ENCODE data around the genes SPAG6 and C10orf67.

DNA sequence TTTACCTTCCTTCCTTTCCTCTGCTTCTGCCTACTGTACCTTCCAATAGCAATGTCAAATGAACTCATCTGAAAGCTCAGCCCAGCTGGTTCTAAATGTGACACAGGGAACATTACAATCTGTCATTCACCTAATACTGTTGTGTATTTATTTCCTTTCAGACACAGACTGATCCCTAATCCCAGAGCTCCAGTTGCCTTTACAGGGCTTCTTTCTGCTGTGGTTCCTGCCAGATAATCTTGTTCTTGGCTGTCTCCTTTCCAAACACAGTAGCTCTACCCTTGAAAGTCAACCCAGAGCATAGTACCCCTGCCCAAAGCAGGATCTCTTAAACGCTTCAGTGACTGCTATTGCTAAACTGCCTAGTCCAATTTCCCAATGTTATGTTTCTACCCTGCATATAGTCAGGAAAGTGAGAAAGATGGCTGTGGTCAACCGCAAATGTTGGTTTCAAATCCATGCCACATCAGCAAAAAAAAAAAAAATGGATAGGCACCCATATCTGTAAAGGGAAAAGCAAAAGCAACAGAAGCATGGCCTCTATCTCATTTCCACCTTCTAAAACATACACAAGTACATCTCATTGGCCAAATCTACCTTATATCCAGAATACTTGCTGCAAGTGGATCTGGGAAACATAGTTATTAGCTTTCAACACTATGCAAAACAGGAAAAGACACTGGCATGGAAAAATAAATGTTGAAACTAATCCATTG lies 59.9 kb downstream of the DNAJC1 start:
- PRO-cap: no peak

- PRO-cap: no peak
Measured at GRCh38 chr10:22319935-22320400, 931 bp upstream of the BMI1 start.

DNA sequence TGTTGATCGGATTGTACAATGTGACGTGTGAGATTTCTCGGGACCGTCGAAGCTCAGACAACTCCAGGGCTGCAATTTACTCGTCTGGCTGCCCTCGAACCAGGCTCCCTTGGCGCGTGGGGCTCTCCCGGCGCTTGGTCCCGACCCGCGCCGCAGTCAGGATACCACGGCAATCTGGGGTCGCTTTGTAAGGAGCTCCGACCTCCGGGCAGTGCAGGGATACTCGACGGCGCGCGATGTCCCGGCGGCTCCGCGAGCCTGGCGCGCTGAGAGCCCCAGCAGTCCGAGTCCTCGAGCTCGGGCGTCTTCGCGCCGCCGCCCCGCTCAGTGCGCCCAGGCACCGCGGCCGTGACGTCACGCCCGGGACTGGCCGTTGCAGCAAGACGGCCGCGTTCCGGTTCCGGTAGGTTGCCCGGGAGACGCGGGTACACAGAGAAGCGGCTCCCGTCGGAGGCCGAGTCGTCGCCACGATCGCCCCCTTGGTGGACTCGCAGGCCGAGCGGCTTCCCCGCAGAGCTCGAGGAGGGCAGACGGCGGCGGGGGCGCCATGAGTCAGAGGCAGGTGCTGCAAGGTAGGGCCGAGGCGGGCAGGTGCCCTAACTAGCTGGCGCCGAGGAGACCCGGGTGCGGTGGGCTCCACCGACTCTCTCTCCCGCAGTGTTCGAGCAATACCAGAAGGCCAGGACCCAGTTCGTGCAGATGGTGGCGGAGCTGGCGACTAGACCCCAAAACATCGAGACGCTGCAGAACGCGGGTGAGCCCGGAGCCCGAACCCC lies at the start of gene SPAG6:
Gene SPAG6, plus strand, starts transcription at position 432 of the 776 bp plus-strand sequence.
- PRO-cap: no peak

- PRO-cap: no peak
Measured at GRCh38 chr10:22534566-22535720, 179.4 kb downstream of the PIP4K2A start.

GRCh38 chr10:22591470-22592038 lies 122.8 kb downstream of the PIP4K2A start:
- PRO-cap: no peak

DNA sequence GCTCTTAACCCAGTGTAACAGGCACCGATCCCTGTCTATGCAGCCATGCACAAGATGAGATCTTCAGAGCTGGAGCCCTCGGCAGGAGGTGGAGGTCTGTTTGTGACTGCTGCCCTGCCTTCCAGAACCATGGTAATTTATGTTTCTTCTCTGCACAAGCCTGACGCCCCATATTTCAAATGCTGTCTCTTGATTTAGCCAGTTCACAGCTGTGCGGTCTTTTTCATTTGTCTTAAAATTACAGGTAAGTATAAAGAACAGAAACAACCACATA lies 59.2 kb downstream of the PIP4K2A start:
- PRO-cap: no peak

DNA sequence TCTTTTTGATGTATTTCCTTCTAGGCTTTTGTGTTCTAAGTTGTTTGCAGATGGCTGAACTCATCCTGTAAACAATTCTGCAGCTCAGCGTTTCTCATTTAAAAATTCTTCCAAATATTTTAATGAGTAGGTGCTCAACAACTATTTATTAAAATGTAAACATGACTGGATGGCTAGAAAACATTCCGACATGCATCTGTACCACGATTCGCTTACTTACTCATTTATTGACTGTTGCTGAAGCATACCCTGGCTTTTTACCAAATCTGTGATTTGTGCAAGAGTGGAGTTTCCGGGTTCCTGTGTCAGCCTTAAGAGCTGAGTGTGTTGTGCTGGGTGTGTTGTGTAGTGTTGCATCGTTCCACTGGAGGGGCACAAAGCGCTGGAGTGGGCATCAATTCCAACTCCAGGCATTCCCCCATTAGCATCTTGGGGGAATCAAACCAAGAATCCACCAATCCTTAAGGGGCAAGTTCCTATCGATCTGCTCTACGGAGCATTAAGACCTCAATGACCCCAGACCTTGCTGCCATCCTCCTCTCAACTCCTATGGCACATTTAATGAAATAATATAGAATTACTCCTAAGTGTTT lies 58.7 kb downstream of the PIP4K2A start:
- PRO-cap: no peak

DNA sequence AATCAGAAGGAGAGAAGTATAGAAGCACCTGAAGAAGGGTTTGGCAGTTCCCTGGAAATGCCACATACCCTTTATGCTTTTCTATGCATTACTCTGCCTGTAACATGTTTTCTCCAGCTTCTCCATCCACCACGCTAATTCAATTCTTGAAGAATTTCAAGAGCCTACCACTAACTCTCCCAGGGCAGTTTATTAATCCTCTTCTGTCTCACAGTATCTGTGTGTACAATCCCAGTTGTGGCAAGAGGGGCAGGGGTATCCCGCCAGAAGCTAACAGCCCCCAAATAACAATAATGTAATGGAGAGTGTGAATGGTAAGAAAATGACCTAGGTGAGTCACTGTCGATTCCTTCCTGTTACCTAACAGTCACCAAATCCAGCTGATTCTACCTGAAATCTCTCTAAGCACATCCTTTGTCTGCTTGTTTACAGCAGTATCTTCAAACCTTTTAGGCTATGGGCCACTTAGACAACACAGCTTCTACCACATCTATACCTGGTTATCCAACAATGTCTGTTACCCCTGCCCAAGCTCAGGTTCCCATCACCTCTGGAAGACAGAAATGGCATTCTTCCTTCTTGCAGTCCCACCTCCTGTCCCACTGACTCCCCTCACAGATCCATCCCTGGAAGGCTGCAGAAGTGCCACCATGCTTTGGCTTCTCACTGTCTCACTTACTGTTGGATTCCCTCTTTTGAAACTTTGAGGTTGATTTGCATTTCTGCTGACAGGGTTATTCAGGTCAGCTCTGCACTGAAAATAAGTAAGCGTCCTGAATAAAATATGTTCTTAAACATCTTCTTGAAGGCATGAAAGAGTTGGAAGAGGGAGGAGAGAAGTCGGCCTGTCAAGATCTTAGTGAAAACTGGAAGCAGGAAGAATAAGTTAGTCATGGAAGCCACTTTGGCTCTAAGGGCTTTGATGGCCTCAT lies 13.2 kb downstream of the PIP4K2A start:
- PRO-cap: no peak

GRCh38 chr10:22715274-22715620 lies 869 bp upstream of the PIP4K2A start:
- PRO-cap: no peak

GRCh38 chr10:22849337-22849959 lies 78.4 kb upstream of the ARMC3 start:
- PRO-cap: unidirectional peak, plus-strand start at chr10:22849598

DNA sequence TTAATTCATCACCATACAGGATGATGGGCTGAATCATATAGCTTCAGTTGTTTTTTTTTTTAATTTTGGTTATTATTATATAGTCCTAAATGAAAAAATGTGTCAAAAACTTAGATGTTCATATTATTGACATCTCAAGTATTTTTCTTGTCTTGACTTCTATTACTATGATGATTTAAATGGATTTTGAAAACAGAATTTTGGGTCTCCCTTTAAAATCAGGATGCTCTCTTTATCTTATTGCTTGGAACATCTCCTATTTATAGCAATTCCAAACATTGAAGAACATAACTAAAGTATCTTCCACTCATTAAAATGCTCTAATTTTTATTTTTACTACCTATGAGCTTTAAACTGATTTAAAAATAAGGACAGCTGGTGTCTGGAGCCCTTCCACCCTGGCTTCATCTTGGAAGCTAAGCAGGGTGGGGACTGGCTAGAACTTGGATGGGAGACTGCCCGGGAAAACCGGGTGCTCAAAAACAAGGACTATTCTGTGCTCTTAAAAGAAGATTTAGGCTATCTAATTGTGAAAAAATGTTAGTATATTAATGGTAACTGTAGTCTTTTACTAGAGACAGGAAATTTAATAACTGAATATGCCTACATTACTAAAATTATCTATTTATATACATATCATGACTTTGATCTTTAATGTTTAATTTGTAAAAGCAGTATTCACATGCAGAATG lies 69.2 kb downstream of the ARMC3 start:
- PRO-cap: no peak

DNA sequence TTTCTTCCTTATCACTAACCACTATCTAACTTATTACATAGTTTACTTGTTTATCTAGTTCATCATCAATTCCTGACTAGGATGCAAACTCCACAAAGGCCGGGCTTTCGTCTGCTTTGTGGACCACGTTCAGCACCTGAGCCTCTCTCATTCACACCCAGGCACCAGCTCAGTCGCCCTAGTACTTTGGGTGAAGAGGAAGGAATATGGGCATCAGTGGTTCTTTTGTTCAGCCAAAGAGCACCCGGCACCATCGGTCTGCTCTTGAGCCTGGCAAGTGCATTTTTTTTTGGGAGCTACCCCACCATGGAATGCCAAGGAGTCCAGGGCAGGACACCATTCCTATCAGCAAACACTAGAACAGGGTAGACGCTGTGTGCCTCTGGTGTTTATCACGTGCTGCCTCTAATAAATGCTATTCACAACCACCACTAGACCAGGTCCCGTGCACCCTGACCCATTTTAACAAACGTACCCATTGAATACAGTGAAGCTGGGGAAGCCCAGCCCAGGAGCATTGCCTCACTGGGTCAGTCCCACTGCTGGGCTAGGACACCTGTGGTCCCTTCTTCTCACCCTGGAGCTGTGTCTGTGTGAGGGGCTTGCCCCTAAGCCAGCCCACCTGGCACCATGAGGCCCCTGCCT lies 2.2 kb downstream of the C10orf67 start:
- PRO-cap: no peak

- PRO-cap: no peak
Measured at GRCh38 chr10:23344198-23345042, at the start of gene C10orf67. Gene C10orf67 (minus strand): TSS chr10:23344797.

DNA sequence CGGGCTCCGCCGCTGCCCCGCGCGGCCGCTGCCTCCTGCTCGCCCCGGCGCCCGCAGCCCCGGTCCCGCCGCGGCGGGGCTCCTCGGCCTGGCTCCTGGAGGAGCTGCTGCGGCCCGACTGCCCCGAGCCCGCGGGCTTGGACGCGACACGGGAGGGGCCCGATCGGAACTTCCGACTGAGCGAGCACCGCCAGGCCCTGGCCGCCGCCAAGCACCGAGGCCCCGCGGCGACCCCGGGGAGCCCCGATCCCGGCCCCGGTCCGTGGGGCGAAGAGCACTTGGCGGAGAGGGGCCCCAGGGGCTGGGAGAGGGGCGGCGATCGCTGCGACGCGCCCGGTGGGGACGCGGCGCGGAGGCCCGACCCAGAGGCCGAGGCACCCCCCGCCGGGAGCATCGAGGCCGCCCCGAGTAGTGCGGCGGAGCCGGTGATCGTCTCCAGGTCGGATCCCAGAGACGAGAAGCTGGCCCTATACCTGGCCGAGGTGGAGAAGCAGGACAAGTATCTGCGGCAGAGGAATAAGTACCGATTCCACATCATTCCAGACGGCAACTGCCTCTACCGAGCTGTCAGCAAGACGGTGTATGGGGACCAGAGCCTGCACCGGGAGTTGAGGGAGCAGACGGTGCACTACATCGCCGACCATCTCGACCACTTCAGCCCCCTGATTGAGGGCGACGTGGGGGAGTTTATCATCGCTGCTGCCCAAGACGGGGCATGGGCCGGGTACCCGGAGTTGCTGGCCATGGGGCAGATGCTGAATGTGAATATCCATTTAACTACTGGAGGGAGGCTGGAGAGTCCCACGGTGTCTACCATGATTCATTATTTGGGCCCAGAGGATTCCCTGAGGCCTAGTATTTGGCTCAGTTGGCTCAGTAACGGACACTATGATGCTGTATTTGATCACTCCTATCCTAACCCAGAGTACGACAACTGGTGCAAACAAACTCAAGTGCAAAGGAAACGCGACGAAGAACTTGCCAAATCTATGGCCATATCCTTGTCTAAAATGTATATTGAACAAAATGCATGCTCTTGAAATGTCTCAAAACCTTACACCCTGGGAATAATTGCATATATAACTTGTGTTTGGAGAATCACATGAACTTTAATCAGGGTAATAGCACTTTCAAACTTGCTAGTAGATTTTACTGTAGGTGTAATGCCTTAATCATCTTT lies 1.4 kb downstream of the OTUD1 start:
- PRO-cap: no peak

DNA sequence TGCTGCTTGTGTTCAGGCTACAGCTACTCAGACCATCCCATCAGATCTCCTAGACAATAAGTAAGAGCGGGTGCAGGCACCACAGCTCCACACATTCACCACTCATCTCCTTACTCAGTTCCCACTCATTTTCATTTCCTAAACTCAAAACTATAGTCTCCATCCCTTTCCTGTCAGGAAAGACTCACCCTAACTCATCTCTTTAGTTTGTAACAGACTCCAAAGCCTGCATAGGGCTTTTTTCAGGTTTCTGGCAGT lies 383.0 kb downstream of the OTUD1 start:
- PRO-cap: no peak

DNA sequence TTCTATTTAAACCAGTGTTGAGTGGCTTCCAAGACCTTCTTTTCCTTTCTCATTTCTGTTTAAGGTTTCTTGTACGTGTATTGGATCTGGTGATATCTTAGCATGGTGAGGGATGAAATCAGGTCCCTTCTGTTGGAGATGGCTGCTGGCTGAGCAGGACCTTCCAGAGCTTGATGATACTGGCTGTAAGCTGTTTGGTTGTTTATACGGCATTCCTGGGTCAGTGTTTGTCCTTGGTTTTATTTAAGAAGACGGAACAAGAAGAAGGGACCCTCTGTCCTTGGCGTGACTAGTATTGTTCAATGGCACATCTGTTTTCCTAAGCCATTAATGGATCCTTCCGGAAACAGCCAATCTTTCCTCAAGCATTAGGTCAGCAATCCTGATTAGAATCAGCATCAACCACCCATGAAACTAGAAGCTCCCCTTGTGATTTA lies 128.8 kb upstream of the KIAA1217 start:
- PRO-cap: no peak

DNA sequence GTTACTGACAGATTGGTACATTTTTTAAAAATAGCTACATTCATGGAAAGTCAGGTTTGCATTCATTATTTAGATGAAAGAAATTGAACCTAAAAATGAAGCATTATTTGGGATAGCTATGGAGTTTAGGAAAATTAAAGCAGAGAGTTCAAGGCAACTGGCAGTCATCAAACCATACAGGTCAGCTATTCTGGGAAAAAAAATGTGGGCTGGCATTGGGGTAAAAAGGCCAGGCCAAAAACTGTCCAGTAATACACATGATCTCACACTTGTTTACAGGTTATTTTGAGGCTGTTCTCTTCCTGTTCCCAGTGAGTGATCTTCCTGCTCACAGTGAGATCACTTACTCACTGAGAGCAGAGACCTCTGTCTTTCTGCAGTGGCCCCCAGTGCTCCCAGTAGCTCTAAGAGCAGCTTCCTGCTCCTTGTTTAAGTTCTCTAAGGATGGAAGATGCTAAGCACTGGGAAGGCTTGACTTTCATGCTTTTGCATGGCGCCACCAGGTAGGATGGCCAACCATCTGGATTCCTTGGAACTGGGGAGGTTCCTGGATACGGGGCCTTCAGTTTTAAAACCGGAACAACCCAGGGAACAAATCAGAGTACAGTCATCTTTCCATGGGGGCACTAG lies 93.6 kb upstream of the KIAA1217 start:
- PRO-cap: unidirectional peak, plus-strand start at position 369 of the sequence

DNA sequence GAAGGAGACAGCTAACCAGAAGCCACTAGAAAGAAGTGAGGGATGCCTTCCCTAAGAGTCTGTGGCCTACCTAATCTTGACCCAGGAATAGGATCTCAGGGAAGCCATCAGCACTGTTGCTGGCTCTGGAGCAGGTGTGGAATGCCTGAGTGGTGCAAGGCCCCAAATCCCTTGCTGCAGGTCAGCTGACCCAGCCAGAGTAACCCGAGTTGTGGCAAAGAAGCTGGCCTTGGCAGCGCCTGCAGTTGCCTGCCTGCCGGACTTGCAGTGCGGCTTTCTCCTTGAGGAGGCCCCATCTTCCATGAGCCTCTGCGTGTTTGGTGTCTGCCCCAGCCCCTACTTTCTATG lies 5.8 kb downstream of the KIAA1217 start:
- PRO-cap: no peak

DNA sequence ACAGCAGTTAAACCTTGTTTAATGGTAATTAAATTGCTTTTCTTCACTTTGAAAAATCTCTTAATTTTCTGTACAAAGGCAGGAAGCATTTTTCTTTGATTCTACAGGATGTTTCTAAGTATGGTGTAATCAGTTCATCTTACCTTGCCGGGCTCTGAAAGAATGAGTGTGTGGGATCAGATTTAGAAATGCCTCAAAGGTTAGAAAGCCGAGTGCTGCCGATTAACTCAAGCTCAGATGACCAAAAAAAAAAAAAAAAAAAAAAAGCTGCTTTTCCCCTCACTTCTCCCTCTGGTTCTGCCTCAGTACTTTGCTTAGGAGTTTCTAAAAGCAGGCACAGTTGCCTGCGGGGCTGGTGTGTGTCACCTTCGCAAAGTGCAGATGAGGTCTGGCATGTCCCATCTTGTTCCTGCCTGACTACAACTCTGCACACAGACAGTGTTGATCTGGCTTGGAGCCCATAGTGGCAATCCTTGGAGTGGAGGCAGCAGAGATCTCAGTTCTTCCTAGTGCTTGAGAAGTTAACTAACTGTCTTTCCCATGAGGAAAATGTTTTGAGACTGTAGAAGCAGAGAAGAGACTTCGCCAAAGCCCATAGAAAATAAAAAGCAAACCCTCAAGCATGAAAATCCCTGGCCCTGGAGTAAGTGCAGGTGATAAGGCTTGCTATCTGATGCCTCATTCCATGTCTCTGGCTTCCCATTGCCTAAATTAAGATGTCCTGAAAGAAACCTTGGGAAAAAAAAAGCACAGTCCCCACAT lies 47.0 kb downstream of the KIAA1217 start:
- PRO-cap: no peak

GRCh38 chr10:24304388-24305170 lies 95.6 kb downstream of the KIAA1217 start:
- PRO-cap: no peak